Cardiac fibroblast (primary cell): ENCODE measurements around the gene RB1.

DNA sequence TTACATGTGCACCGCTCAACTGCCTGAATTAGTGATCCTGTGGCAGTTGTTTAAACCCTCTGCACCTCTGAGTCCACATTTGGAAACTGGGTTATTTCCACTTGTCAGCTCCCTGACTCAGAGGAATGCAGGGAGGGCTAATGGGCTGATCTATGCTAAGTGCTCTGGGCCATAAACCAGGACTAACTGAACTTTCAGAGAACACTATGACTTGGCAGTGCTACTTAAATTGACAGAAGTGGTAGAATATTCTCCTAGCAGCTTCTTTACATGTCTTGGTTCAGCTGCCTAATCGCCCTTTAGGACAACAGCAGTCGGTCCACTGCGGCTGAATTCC is 26.9 kb upstream of the MED4 start:
- RRBS: no CpG with 5 or more reads among the region's 4 CpGs

DNA sequence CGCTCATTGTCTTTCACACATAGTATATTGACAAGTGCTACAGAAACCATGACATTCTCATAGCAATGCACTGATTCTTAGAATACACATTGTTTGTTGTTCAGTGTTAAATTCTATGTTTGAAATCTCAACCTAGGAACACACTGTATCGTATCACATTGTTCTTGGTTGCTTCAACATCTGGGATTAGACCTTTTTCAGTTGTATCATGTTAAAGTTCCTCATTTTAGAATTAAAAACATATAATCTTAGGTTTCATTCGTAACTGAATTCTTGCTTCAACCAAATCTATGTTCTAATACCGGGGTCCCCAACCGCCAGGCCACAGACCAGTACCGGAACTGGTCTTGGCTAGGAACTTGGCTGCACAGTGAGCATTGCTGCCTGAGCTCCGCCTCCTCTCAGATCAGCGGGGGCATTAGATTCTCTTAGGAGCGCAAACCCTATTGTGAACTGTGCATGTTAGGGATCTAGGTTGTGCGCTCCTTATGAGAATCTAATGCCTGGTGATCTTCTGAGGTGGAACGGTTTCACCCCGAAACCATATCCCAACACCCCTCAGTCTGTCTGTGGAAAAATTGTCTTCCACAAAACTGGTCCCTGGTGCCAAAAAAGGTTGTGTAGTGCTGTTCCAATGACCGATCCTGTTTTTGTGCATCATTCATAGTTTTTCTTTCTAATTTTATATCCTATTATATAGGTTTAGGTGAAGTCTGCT is 19.2 kb downstream of the ITM2B start:
- RRBS: no CpG with 5 or more reads among the region's 13 CpGs

DNA sequence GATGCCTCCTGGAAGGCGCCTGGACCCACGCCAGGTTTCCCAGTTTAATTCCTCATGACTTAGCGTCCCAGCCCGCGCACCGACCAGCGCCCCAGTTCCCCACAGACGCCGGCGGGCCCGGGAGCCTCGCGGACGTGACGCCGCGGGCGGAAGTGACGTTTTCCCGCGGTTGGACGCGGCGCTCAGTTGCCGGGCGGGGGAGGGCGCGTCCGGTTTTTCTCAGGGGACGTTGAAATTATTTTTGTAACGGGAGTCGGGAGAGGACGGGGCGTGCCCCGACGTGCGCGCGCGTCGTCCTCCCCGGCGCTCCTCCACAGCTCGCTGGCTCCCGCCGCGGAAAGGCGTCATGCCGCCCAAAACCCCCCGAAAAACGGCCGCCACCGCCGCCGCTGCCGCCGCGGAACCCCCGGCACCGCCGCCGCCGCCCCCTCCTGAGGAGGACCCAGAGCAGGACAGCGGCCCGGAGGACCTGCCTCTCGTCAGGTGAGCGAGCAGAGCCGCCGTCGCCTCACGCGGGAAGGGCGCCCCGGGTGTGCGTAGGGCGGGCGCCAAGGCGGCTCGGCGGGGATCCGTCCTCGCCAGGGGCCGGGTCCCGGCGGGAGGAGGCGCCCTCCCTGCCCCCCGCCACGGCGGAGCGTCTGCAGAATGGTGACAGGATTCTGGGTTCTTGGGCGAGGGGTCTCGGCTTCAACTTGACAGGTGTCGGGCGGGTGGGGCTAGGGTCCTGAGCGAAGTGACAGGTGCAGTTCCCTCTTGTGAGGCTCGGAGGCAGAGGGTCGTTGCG is at the start of gene RB1:
Gene RB1 (plus strand): TSS at position 185 of the 784 bp plus-strand sequence.
- RRBS: under 1% methylated on average over 51 of the region's 98 CpGs

- RRBS: no CpG with 5 or more reads among the region's 1 CpG
Measured at GRCh38 chr13:48446505-48447028, 33.7 kb upstream of the LPAR6 start.

GRCh38 chr13:48452796-48453453 is 40.0 kb upstream of the LPAR6 start:
- RRBS: no CpG with 5 or more reads among the region's 2 CpGs

- RRBS: no CpG with 5 or more reads among the region's 6 CpGs
Measured at GRCh38 chr13:48954078-48954524, 21.6 kb upstream of the FNDC3A start.

DNA sequence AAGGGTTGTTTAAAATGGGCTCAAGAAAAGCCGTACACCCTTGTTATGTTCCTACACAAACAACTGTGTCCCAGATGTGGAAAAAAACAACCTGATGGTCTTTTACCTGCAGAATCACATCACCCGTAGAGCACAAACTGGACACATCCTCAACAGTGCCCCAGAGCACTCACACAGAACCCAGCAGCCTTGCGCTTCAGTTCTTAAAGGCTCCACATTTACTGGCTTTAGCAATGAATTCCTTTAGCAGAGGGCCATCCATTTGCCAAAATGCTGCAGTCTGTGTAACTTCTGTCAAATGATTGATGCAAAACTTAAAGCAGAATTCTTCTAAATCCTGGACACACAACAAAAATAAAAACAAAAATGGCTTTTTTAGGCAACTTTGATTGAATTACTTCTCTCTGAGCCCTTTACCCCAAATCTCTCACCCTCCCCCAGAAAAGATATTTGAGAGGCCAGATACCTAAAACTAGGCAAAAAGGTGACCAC is 38.2 kb downstream of the PHF11 start:
- RRBS: no CpG with 5 or more reads among the region's 3 CpGs

GRCh38 chr13:49625374-49626160 is 2.7 kb upstream of the ARL11 start:
- RRBS: no CpG with 5 or more reads among the region's 13 CpGs

DNA sequence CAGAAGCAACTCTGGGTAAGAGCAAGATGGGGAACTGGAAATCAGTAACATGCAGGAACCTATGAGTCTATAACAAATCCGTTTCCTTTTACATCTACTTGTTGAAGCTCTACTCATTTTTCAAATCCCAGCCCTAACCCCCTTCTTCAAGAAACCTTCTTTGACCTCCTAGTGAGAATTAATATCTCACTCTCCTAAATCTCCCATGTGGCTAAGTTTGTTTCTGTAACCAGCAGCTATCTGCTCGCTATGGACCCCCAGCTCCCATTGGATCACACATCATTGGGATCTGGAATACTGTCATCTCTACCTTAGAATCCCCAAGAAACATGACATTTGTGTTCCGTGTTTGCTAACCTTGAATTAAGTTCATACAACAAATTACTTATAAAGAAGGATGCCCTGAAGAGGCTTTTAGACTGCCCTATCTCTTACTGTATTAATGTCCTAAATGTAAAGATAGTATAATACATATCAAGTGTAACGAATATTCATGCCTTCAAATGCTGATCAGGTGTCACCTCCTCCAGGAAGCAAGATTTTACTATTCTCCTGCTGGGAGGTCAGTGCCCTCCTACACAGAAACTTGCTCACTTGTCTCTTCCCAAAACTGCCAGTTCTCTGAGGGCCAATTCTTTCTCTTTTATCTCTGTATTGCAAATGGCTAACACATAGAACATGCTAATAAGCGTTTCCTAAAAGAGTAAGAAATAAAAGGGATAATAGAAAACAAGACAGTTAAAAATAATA is 19.3 kb downstream of the EBPL start:
- RRBS: no CpG with 5 or more reads among the region's 5 CpGs

GRCh38 chr13:49847835-49848404 is 55.4 kb upstream of the KPNA3 start:
- RRBS: under 1% methylated on average over 9 of the region's 35 CpGs

- RRBS: no CpG with 5 or more reads among the region's 9 CpGs
Measured at GRCh38 chr13:49938830-49939626, 2.9 kb upstream of the SPRYD7 start.

DNA sequence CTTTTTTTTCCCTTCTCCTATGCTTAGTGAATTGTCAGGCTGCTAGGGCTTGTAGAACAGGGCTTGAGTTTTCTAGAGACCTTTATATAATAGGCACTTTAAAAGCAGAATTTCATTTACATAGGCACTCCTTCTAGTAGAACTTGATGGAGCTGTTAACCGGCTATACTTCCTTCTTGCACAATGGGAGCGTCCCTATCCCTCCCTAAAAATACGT is 1.1 kb downstream of the TRIM13 start:
- RRBS: no CpG with 5 or more reads among the region's 3 CpGs

DNA sequence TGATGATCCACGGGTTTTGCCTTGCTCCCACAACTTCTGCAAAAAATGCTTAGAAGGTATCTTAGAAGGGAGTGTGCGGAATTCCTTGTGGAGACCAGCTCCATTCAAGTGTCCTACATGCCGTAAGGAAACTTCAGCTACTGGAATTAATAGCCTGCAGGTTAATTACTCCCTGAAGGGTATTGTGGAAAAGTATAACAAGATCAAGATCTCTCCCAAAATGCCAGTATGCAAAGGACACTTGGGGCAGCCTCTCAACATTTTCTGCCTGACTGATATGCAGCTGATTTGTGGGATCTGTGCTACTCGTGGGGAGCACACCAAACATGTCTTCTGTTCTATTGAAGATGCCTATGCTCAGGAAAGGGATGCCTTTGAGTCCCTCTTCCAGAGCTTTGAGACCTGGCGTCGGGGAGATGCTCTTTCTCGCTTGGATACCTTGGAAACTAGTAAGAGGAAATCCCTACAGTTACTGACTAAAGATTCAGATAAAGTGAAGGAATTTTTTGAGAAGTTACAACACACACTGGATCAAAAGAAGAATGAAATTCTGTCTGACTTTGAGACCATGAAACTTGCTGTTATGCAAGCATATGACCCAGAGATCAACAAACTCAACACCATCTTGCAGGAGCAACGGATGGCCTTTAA is 3.1 kb upstream of the KCNRG start:
- RRBS: no CpG with 5 or more reads among the region's 8 CpGs

DNA sequence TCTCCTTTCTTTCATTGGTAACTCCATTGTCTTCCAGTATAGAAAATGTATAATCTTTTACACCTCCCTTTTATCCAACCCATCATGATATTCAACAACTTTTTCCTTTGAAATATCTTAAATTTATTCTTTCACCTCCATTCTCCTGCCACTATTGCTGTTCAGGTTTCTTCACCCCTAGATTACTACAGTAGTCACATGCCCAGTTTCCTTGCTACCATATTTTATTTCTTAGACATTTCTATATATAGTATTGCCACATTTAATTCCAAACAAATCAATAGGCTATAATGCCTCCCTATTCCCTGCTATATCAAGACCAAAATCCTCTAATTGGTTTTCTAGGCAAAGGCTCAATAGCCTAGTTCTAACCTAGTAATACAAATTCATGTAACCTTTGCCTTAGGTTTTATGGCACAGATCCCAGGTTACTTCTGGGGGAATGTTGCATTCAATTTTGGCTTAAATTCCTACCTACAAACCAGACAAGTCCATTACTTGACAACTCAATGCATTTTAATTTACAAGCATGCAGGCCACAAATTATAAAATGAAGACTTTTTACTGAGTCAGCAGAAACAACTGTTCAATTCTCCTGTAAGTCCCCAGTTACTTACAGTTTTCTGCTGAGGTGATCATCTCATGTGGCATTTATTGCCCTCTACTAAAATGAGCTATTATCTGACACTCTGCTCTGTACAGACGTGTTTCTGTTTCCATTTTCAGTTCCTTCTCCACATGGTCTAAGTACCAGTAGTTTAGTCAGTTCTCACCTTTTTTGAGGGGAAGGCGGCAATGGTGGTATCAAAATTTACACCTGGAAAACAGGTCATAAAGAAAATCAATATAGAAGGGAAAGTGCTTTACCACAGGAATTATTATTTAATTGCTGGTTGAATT is 11.6 kb downstream of the KCNRG start:
- RRBS: no CpG with 5 or more reads among the region's 2 CpGs

- RRBS: no CpG with 5 or more reads among the region's 5 CpGs
Measured at GRCh38 chr13:50115157-50116206, 100.2 kb downstream of the KCNRG start.

- RRBS: 3% methylated on average over 2 of the region's 34 CpGs
Measured at GRCh38 chr13:50123365-50124085, 108.3 kb downstream of the KCNRG start.

- RRBS: no CpG with 5 or more reads among the region's 8 CpGs
Measured at GRCh38 chr13:50677762-50678334, 165.6 kb downstream of the DLEU7 start.

- RRBS: no CpG with 5 or more reads among the region's 1 CpG
Measured at GRCh38 chr13:50940425-50940684, 30.8 kb downstream of the RNASEH2B start.

DNA sequence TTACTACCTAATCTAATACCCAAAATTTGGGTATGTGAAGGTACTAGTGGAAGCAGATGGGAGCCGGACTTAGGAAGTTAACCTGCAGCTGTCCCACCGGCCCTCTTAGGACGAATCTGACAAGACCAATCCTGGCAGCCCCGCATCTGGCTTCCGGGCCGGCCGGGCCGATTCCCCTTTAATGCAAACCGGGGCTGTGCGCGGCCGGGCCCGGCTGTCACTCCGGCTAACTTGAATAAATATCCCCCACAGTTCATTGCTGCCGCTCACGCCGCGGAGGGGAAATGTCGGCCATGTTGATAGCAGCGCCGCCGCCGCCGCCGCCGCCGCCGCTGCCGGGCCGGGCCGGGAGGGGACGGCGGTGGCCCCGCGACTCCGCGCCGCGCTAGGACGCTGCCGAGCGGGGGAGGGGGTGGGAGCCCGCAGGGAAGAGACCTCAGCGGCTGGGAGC is 1.4 kb downstream of the INTS6 start:
- RRBS: 3% methylated on average over 4 of the region's 44 CpGs